ENCODE data around the gene SAMM50.

- PRO-cap, 10 experiments = no peak in any of the 10 experiments
Observed at GRCh38 chr22:43377880-43378212, 34.0 kb upstream of the MPPED1 start.

- PRO-cap, 10 experiments = no peak in any of the 10 experiments
Observed at GRCh38 chr22:43436062-43436807, 24.4 kb downstream of the MPPED1 start.

DNA sequence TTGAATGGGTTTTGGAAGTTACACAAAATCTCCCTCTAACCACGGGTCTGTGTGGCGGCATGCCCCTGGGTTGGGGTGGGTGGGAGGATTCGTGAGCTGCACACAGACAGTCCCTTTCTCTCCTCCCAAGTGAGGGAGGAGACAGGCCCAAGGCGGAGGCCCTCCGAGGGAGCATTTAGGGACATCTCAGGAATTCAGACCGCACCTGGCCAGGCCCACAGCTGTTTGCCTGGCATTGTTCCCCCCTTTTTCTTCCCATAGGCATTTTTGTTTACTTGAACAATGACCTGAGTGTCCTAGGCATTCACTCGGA lies 94.1 kb downstream of the MPPED1 start:
- PRO-cap, 10 experiments = no peak in any of the 10 experiments

DNA sequence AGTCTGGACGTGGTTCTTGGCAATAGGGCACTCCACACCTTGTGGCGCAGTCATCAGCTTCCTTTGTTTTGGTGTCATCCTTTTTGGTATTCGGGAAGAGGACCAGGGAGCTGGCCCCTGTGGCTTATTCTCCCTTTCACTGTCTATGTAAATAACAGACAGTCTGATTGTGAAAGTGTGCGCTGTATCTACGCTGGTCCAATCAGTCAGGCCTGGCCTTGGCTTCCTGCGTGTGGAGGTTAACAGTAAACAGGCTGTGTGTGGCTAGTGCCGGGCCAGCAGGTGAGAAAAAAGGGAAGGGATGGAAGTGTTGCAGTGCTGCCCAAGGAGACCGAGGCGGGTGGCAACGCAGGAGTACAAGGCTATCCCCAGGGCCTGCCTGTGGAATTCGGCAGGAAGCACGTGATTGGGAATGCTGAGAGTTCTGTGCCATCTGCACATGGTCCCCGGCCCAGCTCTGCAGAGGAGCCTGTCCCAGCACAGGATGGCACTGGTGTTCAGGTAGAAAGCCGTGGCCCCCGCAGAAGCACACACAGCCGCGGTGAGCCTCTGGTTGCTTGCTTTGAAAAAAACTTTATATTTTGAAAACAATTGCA lies 174.7 kb downstream of the EFCAB6 start:
- PRO-cap, 10 experiments = no peak in any of the 10 experiments

- PRO-cap, 10 experiments = no peak in any of the 10 experiments
Observed at GRCh38 chr22:43726326-43726858, 85.7 kb downstream of the EFCAB6 start.

DNA sequence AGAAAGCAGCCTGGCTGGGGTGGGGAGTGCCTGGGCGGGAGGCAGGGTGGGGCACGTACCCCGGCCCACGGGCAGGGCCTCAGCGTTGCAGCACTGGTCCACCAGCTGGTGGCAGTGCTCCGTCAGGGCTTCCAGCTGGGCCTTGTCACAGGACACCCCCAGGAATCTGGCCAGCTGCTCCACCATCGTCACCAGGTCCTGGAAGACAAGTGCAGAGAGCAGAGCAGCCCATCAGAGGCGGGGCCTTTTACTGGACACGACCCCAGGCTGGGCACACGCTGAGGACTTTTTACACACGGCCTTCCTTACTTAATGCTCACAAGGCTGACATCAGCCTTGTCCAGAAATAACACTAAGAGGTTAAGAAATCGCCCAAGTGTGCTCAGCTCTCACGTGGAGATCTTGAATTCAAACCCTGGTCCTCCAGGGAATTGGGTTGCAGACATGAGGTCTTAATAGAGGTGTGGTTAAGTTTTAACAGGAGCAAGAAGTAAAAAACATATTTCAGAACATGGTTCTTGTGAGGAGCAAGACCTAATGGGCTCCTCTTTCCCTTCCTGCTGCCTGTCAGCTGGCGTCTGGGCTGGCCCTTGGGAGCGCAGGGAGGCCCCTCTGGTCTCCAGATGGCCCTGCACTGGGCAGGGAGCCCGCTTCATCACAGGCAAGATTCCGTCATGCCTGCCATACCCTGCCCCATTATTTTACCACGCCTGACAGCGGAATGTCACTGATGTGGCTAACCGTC lies 17.1 kb upstream of the EFCAB6 start:
- PRO-cap, 10 experiments = no peak in any of the 10 experiments

GRCh38 chr22:43829847-43830708 lies 18.0 kb upstream of the EFCAB6 start:
- PRO-cap, 10 experiments = no peak in any of the 10 experiments

- PRO-cap, 10 experiments = peak in 1 of 10 experiments; most common plus-strand start chr22:43891074 (in 1)
Observed at GRCh38 chr22:43890944-43891431, 825 bp downstream of the PNPLA5 start.

DNA sequence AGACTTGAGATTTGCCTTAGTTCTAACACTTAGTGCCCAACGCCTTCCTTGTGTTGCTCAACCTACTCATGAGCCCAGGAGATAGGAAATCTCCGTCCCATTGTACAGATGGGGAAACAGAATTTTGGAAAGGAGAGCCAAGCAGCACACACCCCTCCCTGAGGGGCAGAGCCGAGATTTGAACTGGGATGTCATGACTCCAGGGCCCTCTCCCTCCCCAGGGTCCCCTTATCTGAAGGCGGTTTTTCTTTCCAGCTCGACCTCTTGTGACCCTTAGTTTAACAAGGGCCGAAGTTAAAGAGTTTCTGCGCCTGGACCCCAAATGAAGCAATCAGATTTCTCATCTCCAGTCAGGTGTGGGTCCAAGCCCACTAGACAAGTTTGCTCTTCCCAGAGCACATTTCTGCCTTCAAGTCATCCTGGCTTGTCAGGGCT lies 11.1 kb downstream of the PNPLA3 start:
- PRO-cap, 10 experiments = no peak in any of the 10 experiments

DNA sequence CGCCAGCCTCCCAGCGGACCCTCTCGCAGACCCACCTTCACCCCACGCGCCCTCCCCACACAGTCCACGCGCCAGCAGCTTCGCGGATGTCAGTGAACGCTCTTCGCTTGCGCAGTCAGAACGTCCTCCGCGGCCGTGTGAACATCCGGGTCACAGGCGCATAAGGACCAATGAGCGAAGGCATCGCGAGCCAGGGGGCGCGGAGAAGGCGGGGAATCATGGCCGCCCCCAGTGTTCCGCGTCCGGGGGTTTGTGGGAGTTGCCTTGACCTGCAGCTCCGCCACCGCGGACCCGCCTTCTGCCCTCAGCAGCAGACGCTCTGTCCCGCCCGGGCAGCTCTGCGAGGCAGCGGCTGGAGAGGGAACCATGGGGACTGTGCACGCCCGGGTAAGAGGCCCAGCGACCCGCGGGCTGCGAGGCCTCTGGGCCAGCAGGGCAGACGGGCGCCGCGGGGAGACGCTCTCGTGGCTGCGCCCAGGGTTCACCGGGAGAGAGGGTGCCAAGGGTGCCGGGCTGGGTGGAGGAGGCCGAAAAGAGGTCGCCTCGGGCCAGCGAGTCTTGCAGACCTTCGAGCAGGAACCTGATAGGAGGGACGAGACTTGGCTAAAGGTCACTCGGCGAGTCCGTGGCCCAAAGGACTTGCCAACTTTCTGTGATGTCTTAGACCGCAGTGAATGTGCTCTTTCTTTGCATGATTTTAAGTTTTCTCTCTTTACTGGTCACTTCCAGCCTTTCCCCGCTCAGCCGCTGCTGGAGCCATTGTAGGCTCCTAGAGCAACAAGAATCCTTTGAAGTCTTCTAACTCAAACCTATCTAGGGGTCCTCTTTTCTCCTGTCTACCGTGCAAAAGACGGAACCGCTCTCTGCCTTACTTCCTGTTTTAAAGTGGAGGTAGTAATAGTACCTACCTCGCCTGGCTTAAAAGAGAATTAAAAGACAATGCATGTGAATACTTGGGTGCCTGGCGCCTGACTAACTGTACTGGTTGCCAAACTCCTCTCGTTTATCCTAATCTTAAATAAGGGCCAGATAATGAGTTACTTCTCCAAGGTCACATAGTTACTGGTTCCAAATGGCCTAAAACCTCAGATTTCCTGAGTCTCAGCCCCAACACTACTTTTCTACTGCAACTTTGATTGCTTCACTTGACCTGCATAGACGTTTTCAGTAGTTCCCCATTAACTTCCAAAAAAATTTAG lies at the start of gene SAMM50:
Gene SAMM50 (plus strand): TSS at position 231 of the 1,199 bp plus-strand sequence.
- PRO-cap, 10 experiments = peak in 10 of 10 experiments; most common plus-strand start position 335 of the sequence (in 7); most common minus-strand start position 94 of the sequence (in 5)

DNA sequence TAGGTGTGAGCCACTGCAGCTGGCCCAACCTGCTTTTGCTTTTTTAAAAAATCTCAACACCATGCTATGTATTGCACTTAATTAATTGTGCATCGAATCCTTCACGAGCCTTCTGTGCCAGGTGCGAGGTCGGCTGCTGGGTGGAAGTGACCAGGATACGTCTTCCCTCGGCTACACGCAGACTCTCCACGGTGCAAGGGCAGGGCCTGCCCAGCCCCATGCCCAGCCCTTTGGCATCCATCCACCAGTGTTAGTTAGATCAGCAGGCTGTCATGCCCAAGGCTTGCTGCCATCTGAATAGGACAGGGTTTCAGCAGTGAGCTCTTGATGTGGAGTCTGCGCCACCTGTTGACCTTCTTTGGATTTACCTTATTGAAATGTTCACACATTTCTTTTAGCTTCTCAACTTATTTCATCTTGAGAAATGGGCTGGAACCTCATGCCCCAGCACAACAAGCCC lies 61.5 kb downstream of the PARVB start:
- PRO-cap, 10 experiments = no peak in any of the 10 experiments

GRCh38 chr22:44171486-44172010 lies 9.2 kb upstream of the PARVG start:
- PRO-cap, 10 experiments = peak in 3 of 10 experiments; most common plus-strand start chr22:44171880 (in 3); most common minus-strand start chr22:44171701 (in 1)

DNA sequence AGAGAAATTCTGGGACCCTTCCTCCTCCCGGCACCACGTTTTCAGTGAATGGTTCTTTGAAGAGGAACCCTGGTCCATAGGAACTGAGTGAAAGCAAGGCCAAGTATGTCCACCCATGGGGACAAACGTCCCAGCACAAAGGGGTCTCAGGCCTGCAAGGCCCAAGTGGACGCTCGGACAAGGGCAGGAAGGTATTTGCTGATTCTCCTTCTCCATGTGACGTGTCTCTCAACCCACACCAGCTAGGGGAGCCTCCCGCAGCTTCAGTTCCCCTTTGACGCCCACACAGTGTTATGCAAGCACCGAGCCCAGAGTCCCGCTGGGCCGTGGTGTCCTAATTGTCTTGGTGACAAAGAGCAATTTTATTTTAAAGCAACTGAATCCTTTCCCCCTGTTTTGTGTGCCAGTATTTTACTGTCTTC lies 8.4 kb upstream of the PARVG start:
- PRO-cap, 10 experiments = peak in 2 of 10 experiments; most common minus-strand start position 218 of the sequence (in 2)

GRCh38 chr22:44337557-44338142 lies 24.9 kb upstream of the SHISAL1 start:
- PRO-cap, 10 experiments = no peak in any of the 10 experiments

GRCh38 chr22:44667783-44668940 lies 33.8 kb upstream of the PRR5 start:
- PRO-cap, 10 experiments = peak in 5 of 10 experiments; most common plus-strand start chr22:44668771 (in 2); most common minus-strand start chr22:44668637 (in 4)

DNA sequence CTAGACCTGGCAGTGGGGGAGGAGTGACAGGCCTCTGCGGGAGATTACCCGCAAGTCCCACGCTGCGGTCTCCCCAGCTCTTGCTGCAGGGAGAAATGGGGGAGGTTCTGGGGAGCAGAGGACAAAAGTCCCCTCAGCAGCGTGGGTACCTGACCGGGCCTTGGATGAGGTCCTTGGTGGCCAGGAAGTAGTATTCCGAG lies 113.0 kb downstream of the ARHGAP8 start:
- PRO-cap, 10 experiments = peak in 2 of 10 experiments; most common plus-strand start position 91 of the sequence (in 1)

- PRO-cap, 10 experiments = peak in 2 of 10 experiments; most common plus-strand start chr22:45007823 (in 1); most common minus-strand start chr22:45007826 (in 1)
Observed at GRCh38 chr22:45007618-45008189, 2.1 kb downstream of the PHF21B start.

- PRO-cap, 10 experiments = no peak in any of the 10 experiments
Observed at GRCh38 chr22:45052745-45053061, 42.9 kb upstream of the PHF21B start.

- PRO-cap, 10 experiments = no peak in any of the 10 experiments
Observed at GRCh38 chr22:45072162-45072690, 62.4 kb upstream of the PHF21B start.

DNA sequence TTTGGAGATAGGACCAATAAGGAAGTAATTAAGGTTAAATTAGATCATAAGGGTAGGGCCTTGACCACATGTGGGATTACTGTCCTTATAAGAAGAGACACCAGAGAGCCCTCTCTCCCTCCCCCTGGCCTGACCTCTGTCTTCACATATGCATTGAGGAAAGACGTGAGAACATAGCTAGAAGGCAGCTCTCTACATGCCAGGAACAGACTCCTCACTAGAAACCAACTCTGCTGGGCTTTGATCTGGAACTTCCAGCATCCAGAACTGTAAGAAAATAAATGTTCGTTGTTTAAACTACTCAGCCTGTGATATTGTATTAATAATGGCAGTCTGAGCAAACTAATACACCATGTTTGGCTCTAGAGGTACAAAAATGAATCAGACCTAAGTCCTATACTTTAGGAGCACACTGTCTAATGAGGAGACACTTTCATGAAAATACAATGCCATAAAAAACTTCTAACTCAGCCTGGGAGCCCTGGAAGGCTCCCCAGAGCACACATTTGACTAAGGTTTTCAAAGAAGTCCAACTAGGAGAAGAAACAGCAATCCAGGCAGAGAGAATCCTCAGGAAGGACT lies 13.4 kb upstream of the NUP50 start:
- PRO-cap, 10 experiments = no peak in any of the 10 experiments